Cardiac atrium fibroblast (primary cell): Measurements from ENCODE around the genes DDX3X, GPR34 and KDM6A.

GRCh38 chrX:41110656-41110953 is 25.4 kb downstream of the USP9X start:
- RAMPAGE, long total RNA: no peak

DNA sequence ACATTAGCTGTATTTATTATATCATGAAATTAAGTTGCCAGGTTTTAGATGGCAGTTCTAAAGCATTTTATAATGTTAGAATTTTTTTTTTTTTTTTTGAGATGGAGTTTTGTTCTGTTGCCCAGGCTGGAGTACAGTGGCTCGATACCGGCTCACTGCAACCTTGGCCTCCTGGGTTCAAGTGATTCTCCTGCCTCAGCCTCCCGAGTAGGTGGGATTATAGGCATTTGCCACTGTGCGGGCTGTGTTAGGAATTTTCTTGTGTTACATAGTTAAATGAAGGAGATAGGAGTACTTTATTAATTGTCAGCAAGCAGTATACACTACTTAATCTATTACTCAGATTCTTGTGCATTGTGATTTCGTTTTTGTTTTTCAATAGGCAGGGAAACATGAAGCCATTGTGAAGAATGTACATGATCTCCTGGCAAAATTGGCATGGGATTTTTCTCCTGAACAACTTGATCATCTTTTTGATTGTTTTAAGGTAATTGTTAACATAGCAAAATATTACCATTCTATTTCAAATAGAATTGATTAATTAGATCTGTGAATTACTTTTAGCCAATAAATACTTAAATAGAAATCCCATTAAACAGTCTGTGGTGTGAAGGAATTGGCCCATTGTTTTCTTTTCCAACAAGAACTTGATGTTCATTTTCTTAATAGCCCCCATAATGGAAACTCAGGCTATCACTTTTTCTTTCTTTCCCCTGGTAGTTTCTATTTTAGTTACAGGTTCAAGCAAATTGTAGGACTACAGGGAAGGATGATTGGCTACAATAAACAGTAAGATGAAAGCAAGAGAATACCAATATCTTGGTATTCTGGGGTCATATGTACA is 59.1 kb downstream of the USP9X start:
- RAMPAGE, long total RNA: no peak

- RAMPAGE, long total RNA: no peak
Observed at GRCh38 chrX:41191752-41192040, 106.5 kb downstream of the USP9X start.

GRCh38 chrX:41333705-41334400 is at the start of gene DDX3X:
Gene DDX3X, plus strand, starts transcription at chrX:41334162.
- RAMPAGE, long total RNA: start-site peak on the plus strand at chrX:41334157-41334186, 86 and 21 reads in 2 replicates

- RAMPAGE, long total RNA: no peak
Observed at GRCh38 chrX:41346112-41346483, 12.1 kb downstream of the DDX3X start.

GRCh38 chrX:41475635-41476454 is 28.7 kb downstream of the NYX start:
- RAMPAGE, long total RNA: no peak

DNA sequence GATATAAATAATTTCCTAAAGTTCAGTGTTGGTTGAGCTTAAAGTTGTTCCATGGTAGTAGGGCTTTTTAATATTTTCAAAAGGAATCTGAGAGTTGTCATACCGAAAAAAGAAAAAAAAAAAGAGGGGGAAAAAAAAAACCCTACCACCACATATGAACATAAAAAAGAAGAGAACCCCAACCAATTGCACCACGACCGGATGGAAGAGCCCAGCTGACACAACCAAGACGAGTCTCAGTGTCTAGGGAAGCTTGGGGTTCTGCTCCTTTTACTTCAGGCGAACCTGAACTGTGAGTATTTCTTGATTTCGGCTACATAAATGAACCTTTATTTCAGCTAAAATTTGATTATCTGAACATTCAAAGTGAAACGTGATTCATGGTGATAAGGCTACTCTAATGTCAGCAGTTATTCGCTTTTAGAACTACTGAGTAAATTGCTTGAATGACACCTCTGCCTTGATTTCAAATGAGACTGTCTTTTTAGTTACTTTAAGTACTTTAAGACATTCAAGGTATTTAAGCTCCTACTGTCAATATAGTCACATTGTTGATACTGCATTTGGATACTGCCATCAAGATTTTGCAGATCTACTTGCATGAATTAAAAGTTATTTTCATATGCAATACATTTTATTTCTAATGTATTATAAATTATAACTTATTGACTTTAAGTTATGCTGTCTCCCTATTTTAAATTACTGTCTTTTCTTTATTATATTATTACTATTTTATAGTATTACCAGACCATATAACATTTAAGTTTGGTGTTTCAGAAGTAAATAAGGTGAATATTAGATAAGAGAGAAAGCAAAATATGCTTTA is at the start of gene GPR34:
Gene GPR34, plus strand, starts transcription at position 181 of the 826 bp plus-strand sequence.
- RAMPAGE, long total RNA: no peak

GRCh38 chrX:41899259-41899884 is 24.0 kb downstream of the CASK start:
- RAMPAGE, long total RNA: no peak

DNA sequence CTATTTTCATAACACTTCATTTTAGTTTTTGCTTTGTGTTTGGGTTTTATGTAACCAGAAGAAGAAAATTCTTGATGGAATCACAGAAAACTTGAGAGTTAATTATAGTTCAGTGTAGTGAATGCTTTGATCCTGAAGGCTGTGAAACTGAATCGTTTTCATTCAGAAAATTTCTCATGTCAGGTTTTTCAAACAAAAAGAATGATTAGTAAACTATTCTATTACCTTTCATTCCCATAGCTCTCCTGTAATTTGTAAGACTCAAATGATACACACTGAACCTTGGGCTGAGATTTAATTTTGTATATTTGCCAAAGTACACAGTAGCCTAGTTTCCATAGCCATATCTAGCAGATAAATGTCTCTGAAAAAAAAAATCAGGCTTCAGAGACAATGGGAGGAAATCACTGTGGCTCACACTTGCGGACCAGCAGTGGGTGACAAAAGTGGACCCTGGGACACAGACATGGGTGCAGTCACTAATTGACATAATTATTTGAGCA is 46.5 kb downstream of the MAOA start:
- RAMPAGE, long total RNA: no peak

DNA sequence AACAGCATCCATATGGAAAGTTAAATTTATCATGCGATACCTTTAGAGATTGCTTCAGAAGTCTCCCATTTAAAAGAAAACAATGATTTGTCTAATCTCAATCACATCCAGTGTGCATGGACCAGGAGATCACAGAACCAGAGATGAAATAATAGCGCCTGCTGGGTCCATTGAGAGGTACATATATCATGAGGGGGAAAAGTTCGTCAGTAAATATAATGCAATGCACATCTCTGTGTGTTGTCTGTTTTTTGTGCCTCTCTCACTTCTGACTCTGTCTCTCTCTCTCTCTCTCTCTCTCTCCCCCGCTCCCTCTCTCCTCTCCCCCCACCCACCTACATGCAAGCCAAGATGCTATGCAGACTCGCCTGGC is 92.1 kb downstream of the FUNDC1 start:
- RAMPAGE, long total RNA: no peak

DNA sequence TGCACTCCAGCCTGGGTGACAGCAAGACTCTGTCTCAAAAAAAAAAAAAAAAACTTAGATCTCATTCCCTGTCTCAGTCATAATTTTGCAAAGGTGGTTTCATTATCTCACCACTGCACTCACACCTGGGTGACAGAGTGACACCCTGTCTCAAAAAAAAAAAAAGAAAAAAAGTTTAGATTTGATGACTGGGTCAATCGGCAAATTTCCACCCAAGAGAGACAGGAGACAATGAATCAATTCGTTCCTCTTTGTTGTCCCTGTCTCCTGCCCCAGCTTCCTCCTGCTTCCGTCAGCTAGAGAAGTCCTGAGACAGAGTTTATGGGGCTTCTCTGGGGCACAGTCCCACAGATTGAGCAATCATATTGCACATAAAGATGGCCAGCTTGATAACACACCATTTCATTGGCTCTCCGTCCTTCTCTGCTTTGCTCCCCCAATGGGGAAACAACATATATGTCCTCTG is 78.3 kb upstream of the FUNDC1 start:
- RAMPAGE, long total RNA: no peak

- RAMPAGE, long total RNA: no peak
Observed at GRCh38 chrX:44873112-44873348, at the start of gene KDM6A. Gene KDM6A, plus strand, starts transcription at chrX:44873188.

DNA sequence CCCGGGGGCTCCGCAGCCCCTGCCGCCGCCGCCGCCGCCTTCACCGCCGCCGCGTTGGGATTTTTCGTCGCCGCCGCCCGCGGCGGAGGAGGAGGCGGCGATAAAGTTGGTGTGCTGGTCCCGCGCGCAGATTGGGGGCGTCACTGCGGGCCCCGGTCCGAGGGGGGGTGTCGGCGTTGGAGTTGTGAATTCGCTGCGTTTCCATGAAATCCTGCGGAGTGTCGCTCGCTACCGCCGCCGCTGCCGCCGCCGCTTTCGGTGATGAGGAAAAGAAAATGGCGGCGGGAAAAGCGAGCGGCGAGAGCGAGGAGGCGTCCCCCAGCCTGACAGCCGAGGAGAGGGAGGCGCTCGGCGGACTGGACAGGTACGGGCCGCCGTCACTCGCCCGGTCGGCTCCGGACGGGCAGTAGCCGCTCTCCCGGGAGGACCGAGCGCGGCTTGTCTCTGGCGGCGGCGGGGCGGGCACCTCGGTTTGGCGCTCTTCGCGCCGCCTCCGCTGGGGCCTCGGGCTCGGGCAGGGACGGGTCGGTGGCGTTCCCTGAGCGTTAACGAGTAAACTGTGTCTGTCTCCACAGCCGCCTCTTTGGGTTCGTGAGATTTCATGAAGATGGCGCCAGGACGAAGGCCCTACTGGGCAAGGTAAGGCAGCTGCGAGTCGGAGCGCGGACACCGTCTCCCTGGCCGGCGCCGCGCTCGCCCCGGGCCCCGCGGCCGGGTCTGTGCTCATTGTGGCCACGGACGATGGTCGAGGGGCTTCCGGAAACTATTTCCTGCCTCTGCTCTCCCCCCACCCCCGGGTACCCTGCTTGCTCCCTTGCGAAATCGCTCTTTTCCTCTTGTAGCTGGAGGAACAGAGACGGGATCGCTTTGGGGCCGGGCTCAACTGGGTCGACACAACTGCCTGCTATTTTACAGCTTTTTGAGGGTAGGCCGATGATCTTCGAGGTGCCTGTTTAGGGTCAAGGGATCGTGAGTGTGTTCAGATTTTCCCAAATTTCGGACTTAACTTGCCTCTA is 669 bp downstream of the KDM6A start:
- RAMPAGE, long total RNA: no peak

- RAMPAGE, long total RNA: no peak
Observed at GRCh38 chrX:44875789-44876605, 3.0 kb downstream of the KDM6A start.

DNA sequence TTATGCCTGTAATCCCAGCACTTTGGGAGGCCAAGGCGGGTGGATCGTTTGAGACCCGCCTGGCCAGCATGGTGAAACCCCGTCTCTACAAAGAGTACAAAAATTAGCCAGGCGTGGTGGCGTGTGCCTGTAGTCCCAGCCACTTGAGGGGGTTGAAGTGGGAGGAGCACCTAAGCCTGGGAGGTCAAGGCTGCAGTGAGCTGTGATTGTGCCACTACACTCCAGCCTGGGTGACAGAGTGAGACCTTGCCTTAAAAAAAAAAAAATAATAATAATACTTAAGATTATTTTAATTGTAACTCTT is 80.8 kb downstream of the KDM6A start:
- RAMPAGE, long total RNA: no peak

DNA sequence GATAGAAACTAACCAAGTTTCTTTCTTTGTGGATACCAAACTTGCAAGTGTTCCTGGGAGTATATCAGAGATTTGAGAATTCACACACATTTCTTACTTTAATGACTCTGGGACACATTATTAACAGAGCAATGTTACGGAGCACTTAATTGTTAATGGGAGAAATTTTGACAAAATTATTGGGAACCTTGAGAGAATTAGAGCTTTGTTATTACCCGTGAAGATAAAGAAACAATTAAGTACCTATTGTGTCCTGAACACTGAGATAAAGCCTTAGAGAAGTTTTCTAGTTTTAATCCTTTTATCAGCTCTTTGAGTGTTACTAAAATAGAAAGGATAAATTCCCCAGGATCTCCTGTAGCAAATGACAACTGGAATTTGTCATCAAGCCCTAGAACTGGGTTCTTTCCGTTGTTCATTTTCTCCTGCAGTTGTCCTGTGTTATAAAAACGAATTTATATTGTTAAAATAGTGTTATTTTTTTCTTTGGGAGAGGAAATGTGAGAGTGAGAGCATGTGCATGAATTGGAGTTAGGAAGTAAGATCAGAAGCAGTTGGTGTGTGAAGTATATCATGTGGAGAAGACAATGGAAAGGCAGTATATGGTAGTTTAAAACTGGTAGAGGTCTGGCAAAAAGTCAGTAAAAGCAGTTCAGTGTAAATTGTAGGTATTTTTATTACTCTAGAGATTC is 87.3 kb downstream of the KDM6A start:
- RAMPAGE, long total RNA: no peak

DNA sequence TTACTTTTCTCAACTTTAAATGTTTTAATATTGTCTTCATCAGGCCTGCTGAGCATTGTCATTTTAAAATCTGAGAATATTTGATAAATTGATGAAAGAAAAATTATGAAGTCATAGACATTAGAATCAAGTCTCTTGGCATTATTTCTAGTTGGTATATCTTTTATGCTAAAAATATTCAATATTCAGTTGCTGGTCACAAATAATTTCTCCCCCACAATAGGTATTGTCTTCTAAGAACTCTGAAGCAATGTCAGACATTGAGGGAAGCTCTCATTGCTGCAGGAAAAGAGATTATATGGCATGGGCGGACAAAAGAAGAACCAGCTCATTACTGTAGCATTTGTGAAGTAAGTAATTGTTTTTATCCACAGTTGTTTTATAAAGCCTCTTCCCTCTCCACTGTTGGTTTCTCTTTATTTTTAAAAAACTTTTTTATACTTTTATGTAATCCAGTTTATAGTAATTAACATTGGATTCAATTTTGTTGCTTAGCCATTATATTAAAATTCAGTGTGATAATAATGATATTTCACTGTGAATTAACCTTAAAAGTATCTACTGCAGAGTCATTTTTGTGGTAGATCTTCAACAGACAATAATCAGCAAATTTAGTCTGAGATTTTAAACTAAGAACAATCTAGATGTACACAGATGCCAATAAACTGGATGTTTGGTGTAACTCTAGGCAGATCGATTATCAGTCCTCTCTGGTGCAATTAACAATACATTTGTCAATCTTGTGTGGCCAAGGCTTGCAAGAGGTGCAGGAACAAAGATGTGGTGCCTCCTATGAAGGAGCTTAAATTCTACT is 93.3 kb downstream of the DIPK2B start:
- RAMPAGE, long total RNA: no peak

- RAMPAGE, long total RNA: no peak
Observed at GRCh38 chrX:45515184-45516123, 314.8 kb upstream of the DIPK2B start.

DNA sequence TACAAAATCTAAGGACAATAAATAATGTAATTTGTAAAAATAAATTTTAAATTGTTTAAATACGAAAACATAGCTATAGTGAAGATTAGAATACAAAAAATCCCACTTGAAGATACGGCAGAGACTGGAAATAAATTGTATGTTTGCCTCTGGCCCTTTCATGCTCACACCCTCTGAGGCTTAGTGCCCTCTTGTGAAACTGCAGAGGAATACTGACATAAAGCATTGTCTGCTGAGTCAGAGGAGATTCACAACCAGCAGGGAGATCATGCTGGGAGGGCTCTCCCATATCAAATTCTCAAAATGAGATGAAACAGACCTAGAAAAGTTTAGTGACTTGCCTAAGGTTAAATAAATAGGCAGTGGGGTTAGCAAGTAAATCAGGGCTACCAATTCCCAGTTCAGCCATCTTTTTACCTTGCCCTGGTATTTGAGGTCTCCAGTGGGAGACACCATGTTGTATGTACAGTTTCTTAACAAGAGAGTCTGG is 581.2 kb upstream of the DIPK2B start:
- RAMPAGE, long total RNA: no peak

DNA sequence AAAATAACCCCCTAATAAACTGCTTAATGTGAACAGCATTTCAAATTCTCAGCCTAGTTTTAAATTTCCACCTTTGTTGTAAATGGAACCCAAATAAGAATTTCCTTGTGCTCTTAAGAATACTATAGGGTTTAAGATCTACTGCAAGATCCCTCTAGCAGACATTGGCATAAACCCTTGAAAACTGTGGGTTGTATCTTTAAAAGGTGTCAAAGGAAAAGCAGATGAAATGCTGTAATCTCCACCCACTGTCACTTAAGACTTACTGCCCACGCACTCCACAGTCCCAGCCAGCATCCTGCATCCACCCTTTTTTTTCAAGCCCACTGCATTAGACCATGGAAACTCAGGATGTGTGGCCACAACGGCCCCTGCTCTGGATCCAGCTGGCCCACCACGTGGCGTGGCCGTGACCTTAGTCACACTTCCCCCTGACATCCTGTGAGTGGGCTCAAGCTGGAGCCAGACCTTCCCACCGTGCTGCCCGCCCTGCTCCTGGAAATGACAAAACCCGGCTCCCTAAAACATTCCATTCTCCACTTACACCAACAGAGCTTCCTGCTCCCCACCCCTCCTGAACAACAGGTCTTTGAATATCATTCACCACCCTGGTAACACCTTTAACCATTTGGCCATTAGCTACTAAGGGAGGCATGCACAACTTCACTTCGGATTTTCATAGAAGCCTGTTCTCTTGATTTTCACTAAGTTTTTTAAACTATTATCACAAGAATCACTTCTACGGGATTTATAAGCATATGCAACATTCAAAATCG is 588.2 kb upstream of the DIPK2B start:
- RAMPAGE, long total RNA: no peak